Bronchial lymph node (tissue), 1 donor: ENCODE measurements around the gene NACAD.

GRCh38 chr7:44223664-44224095 is 22.9 kb downstream of the YKT6 start:
- PRO-cap: no peak

DNA sequence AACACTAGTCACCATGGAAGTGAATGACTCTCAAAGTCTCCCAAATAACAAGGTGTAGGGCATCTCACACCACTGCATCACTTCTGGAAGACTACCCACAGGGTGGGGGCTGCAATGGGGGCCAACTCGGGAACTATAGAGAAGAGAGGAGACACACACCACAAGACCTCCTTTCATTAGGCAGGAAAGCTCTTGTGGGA is 58.6 kb upstream of the CAMK2B start:
- PRO-cap: no peak

GRCh38 chr7:44385324-44385868 is 60.0 kb upstream of the CAMK2B start:
- PRO-cap: no peak

- PRO-cap: no peak
These were observed 21.8 kb downstream of the NPC1L1 start for GRCh38 chr7:44519152-44519853.

DNA sequence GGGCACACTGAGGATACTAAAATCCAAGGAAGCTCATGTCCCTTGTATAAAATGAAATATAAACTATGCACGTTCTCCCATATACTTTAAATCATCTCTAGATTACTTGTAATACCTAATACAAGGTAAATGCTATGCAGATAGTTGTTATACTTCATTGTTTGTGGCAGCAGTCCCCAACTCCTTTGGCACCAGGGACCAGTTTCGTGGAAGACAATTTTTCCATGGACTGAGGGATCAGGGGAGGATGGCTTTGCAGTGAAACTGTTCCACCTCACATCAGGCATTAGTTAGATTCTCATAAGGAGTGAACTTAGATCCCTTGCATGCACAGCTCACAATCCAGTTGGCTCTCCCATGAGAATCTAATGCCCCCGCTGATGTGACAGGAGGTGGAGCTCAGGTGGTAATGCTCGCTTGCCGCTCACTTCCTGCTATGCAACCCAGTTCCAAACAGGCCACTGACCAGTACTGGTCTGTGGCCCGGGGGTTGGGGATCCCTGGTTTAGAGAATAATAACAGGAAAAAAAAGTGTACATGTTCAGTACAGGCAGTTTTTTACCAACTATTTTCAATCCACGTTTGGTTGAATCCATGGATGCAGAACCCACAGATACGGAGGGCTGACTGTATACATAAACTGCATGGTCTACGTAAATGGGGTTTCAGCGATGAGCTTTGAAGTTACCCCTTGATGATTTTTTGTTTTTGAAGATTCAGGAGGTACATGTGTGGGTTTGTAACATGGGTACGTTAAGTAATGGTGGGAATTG is 24.4 kb downstream of the OGDH start:
- PRO-cap: no peak

DNA sequence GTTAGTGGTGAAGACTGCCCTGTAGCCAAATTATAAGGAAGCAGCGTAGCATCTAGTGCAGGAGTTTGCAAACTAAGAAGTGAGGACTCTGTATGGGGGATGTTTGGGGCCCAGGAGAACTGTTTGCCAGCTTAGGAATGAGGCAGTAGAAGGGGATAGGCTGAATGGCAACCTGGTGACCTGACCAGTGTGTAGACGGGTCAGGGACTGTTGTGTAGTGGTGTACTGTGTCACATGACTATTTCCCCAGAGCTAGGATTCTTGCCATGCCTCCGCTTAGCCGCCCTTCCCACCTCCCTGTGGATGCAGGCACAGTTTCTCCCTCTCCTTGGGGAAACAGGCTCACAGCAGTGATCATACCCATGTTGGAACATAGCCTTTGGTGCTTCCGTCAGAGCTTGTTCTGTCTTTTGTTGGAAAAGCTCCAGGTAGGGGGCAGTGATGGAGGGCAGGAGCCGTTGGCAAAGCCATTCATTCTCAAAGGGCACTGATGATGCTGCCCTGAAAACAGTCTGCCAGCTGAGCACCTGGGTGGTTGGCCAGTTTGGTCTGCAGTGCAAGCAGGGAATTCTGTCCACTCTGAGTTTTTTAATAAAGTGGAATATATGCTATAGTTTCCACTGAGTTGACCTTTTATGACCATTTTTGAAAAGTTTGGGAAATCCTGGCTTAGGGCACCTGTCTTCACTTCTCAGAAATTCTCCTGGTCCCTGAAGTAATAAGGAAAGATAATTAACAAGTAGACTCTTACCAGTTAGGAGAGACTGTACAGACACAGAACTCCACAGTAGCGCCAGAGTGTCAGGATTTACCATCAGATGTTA is 44.4 kb downstream of the OGDH start:
- PRO-cap: no peak

- PRO-cap: no peak
These were observed 7.5 kb downstream of the PPIA start for GRCh38 chr7:44804061-44804337.

DNA sequence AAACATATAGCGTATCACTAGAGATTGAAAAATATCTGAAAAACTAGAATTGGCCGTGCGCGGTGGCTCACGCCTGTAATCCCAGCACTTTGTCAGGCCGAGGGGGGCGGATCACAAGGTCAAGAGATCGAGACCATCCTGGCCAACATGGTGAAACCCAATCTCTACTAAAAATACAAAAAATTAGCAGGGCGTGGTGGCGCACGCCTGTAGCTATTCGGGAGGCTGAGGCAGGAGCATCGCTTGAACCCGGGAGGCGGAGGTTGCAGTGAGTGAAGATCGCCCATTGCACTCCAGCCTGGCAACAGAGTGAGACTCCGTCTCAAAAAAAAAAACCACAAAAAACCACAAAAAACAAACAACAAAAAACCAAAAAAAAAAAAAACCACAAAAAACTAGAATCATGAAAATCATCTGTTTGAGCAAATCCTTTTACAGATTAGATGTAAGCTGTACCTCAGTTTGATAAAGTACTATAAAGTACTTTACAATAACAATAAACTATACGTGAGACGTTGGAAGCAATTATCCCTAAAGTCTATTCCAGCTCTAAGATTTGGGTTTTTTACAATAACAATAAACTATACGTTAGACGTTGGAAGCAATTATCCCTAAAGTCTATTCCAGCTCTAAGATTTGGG is 1.5 kb downstream of the H2AZ2 start:
- PRO-cap: no peak

- PRO-cap: no peak
These were observed 36.3 kb upstream of the PURB start for GRCh38 chr7:44921517-44922181.

GRCh38 chr7:44962353-44963509 is 16.1 kb downstream of the MYO1G start:
- PRO-cap: no peak

GRCh38 chr7:44965633-44966191 is 13.1 kb downstream of the MYO1G start:
- PRO-cap: no peak

DNA sequence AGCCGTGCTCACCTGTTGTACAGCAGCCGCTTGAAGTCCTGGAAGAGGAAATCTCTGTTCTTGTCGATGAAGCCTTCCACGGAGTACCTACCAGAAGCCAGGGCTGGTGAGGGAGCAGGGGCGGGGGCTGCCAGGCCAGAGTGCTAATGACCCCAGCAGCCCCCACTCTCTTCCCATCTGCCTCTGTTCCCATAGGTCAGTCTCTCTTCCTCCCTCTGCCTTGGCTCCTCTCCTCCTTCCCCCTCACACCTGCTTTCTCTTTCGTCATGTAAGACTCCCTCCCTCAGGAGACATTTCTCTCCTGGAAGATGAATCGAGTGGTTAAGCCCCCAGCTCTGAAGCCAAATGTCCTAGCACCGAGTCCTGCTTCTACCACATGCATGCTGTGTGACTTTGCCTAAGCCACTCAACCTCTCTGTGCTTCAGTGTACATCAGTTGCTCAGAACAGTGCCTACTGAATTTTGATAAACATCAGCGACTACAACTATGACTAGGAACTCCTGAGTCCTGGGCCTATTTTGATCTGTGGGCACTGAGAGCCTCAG is 10.9 kb downstream of the MYO1G start:
- PRO-cap: no peak

GRCh38 chr7:44983314-44984357 is 4.8 kb upstream of the MYO1G start:
- PRO-cap: no peak

- PRO-cap: unidirectional peak, minus-strand start at chr7:45088969
These were observed at the start of gene NACAD for GRCh38 chr7:45088457-45089919. Gene NACAD, minus strand, starts transcription at chr7:45088969.

- PRO-cap: no peak
These were observed 83.6 kb downstream of the RAMP3 start for GRCh38 chr7:45241106-45241665.

GRCh38 chr7:45685141-45685872 is 111.1 kb downstream of the ADCY1 start:
- PRO-cap: no peak

GRCh38 chr7:45916390-45916831 is 4.7 kb downstream of the IGFBP3 start:
- PRO-cap: no peak

- PRO-cap: no peak
These were observed 3.9 kb downstream of the IGFBP3 start for GRCh38 chr7:45916994-45917671.

- PRO-cap: no peak
These were observed 299.1 kb upstream of the IGFBP3 start for GRCh38 chr7:46220152-46220634.

DNA sequence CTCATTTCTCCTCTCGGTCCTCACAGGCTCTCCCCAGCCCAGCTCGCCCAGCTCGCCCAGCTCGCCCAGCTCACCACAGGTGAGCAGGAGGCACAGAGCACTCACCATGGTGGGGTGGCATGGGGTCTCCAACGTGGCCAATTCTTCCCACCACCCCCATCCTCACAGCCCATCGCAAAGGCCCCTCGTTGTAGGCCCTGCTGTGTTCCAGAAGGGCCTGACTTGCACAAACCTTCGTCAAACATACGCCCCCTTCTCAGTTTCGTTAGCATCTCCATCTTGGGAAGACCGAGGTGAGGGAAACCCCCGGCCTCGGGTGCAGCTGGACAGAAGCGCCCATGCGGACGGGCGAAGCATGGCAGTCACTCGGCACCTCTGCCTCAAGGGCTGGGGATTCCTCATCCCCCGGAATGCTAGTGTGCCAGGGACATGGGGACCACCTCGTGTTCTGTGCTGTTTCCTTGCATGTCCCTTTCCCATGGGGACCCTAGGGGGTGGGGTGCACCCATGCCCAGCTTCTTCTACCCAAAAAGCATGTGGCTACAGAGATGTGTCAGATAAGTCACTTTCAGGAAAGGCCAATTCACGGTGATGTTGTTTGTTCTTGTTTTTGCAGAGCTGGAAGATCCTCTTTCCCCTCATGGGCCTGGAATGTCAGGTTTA is 304.5 kb downstream of the TNS3 start:
- PRO-cap: no peak